Cardiac ventricle fibroblast (primary cell): ENCODE data around the genes CEACAM8 and PSG4.

GRCh38 chr19:41891697-41892061, 8.7 kb downstream of the ARHGEF1 start:
- RAMPAGE, long total RNA, result no peak

DNA sequence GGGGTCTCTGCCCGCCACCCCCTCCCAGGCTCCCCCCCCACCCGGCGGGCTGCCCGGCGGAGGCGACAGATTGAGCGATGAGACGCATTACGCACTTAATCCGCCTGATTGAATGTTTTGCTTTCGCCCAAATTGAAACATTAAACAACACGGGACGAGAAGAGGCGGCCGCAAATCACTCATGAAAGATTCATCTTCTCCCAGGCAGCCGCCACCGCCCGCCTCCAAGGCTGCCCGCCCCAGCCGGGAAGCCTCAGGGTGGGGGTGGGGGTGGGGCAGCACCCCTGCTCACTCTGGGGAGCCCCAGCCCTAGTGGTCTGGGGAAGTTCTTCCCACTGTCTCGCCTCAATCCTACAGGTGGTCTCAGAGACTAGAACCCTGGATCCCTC, 7.6 kb upstream of the ERFL start:
- RAMPAGE, long total RNA, result no peak

GRCh38 chr19:41958193-41959001, 724 bp downstream of the RABAC1 start:
- RAMPAGE, long total RNA, result no peak

GRCh38 chr19:41998953-41999458, 5.0 kb upstream of the ATP1A3 start:
- RAMPAGE, long total RNA, result no peak

GRCh38 chr19:42083415-42083948, 7.5 kb downstream of the ZNF574 start:
- RAMPAGE, long total RNA, result no peak

- RAMPAGE, long total RNA, result no peak
Observed at GRCh38 chr19:42098683-42099267, 22.8 kb downstream of the ZNF574 start.

DNA sequence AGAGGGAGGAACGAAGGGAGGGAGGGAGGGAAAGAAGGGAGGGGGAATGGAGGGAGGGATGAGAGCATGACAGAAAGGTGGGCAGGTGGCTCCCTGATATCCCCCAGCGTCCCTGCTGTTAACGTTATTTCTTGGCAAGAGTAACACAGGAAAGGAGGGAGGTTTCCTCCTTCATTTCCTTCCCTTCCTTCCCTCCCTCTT, 22.5 kb downstream of the DEDD2 start:
- RAMPAGE, long total RNA, result no peak

GRCh38 chr19:42208474-42208914, 9.0 kb downstream of the DEDD2 start:
- RAMPAGE, long total RNA, result no peak

DNA sequence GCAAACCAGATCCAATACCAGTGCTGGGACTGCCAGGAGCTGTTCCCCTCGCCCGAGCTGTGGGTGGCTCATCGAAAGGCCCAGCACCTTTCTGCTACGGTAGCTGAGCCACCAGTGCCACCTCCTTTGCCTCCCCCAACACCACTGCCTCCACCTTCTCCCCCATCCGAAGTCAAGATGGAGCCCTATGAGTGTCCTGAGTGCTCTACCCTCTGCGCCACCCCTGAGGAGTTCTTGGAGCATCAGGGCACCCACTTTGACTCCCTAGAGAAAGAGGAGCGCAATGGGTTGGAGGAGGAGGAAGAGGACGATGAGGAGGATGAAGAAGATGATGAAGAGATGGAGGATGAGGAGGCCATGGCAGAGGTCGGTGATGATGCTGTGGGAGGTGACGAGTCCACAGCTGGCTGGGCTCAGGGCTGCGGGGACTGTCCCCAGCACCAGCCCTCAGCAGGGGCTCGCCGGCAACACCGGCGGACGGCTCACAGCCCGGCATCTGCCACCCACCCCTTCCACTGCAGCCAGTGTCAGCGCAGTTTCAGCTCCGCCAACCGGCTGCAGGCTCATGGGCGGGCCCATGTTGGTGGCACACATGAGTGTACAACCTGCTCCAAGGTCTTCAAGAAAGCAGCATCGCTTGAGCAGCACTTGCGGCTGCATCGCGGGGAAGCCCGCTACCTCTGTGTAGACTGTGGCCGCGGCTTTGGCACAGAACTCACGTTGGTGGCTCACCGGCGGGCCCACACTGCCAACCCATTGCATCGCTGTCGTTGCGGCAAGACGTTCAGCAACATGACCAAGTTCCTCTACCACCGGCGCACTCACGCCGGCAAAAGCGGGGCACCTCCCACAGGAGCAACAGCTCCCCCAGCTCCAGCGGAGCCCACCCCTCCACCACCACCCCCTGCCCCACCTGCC, 5.0 kb downstream of the ZNF526 start:
- RAMPAGE, long total RNA, result no peak

DNA sequence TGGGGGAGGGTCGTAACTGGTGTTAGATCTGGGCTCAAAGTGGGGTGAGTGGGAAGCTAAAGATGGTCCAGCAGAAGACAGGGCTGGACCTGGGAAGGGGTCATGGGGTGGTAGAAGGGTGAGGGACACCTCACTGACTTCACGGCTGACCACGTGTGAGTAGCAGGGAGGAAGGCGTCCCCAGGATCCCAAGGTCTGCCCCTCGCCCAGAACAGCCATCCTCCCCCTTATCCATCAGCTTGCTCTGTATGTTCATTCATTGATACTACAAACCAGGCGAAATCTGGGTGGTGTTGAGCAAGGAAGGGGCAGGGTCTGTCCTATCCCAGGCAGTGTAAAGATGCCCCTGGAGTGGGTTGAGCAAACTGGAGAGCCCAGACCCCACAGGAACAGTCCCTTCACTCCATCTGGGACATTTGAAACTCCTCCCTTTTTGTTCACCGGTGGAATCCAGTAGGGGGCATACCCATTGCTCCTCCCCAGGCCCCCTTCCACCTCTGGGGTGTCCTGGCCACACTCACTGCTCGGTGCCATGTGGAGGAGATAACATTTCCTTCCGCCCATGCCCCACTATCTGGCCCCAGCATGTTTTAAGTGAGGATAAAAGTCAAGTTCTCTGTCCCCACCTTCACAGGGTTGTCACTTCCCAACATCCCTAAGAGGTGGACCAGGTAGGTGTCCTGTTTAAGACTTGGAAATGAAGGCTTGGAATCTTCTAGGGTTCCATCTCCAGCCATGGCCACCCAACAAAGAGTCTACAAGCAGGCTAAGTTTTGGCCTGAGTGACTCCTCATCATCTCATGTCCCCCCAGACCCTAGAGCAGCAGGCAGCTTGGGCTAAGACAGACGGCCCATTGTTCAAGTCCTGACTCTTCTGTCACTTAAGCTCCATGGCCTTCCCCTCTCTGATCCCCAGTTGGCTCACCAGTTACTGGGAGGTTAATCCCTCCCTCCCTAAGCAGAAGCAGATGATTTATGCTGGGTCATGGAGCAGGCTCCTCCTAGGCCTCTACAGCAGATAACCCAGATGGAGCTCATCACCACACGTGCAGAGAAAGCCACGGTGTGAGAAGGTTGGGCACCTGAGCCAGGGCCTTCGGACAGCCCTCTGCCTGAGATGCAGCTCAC, 9.2 kb downstream of the ZNF526 start:
- RAMPAGE, long total RNA, result no peak

DNA sequence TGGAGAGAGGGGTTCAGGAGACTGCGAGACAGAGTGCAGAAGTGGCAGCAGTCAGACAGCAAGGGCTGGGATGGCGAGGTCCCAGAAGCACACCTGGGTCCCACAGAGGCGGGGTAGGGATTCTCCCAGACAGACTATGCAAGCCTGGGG, 2.1 kb downstream of the ERF start:
- RAMPAGE, long total RNA, result no peak

GRCh38 chr19:42253207-42254239, 1.4 kb downstream of the ERF start:
- RAMPAGE, long total RNA, result no peak

DNA sequence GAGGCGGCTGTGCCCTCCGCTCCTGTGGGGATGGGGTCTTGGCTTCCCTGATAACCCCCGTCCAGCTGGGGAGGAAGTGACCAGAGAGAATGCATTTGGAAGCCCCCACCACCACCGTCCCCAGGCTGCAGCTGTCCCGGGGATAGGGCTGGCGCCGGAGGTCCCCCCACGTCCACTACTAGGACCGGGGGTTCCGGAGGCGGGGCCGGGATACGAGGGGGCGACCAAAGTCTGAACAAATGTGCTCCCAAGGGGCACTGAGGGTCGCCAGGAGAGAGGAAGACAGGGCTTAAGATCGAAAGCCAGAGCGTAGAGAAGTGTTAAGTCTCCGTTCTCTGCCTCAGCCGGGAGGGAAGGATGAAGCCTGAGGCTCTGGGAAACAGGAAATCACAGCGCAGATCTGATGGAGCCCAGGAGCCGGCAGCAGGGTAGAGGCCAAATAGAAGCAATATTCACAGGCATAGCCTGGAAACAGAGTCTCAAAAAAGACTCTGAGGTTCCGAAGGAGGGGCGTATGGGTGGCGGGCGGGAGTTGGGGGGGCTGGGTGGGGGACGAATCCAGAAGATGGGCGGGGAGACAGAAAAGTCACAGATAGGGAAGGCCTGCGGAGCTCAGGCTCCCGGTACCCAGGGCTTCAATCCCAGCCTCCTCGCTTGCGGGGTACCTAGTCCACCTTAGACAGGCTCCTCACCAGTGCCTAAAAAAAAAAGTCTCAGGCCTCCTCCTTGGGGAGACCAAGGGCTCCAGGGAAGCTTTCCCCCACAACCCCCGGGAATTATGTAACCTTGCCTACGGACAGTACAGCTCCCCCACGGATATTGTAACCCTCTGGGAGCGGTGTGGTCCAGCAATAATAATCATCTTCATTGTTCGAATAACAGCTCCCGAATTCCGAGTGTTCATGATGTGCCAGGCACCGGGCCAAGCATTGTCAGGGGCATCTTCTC, 1.1 kb upstream of the ERF start:
- RAMPAGE, long total RNA, result no peak

DNA sequence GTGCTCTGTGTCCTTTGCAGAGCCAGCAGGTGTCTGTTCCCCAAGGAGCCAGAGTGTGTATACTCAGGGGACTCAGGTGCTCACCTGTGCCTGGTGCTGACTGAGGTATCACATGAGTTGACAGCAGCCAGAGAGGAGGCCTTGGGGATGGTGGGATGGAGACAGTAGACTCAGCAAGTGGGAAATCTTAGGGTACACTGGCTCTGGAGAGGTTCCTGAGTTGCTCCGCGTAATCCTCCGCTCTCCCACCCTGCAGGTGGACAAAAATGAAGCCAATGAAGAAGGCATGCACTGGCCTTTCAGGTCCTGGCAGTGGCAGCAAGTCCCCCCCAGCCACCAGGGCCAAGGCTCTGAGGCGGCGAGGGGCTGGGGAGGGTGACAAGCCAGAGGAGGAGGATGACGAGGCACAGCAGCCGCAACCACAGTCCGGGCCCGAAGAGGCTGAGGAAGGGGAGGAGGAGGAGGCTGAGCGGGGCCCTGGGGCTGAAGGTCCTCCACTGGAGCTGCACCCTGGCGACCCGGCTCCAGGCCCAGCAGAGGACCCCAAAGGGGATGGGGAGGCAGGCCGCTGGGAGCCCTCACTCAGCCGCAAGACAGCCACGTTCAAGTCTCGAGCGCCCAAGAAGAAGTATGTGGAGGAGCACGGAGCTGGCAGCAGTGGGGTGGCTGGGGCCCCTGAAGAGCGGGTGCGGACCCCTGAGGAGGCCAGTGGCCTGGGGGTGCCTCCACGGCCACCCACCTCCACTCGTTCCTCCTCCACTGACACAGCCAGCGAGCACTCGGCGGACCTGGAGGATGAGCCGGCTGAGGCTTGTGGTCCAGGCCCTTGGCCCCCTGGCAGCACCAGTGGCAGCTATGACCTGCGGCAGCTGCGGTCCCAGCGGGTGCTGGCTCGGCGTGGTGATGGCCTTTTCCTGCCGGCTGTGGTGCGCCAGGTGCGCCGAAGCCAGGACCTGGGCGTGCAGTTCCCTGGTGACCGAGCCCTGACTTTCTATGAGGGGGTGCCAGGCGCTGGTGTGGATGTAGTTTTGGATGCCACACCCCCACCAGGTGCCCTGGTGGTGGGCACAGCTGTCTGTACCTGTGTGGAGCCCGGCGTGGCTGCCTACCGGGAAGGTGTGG, 2.8 kb downstream of the CIC start:
- RAMPAGE, long total RNA, result no peak

GRCh38 chr19:42281704-42282395, 12.8 kb downstream of the CIC start:
- RAMPAGE, long total RNA, result no peak

DNA sequence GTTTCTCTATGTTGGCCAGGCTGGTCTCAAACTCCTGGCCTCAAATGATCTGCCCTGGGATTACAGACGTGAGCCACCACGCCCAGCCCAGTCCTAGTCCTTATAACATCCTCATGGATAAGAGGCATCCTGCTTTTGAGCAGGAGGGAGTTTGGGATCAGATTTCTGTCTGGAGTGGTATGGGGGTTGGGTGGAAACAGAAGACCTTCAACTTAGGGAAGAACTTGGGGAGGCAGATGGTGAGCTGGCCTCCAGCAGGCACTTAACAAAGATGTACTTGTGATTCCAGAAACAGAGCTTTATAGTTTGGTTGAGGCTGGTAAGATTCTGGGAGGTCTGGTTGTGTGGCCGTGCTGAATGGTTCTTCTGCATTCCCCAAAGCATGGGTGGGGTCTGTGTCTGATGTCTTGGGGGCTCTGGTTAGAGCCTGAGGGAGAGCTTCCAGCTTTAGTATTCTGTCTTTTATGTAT, 4.7 kb downstream of the MEGF8 start:
- RAMPAGE, long total RNA, result no peak

- RAMPAGE, long total RNA, result no peak
Observed at GRCh38 chr19:42468198-42468776, 25.5 kb upstream of the CXCL17 start.

DNA sequence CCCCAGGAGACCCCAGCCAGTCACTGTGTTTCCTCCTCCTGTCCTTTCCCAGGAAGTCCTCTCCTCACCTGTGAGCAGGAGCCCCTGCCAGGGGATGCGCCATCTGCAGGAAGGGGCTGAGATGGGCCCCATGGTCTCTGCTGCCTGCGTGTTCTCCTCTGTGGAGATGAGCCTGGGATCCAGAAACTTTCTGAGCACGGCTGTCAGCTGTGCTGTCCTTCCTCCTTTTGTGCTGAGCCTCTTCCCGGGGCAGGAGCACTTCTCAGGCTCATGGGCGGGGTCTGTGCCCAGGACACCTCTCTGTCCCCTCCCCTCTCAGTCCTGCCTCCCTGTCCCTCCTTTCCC, at the start of gene CEACAM8:
TSS of gene CEACAM8 (minus strand) at position 228 of the 345 bp plus-strand sequence.
- RAMPAGE, long total RNA, result no peak

DNA sequence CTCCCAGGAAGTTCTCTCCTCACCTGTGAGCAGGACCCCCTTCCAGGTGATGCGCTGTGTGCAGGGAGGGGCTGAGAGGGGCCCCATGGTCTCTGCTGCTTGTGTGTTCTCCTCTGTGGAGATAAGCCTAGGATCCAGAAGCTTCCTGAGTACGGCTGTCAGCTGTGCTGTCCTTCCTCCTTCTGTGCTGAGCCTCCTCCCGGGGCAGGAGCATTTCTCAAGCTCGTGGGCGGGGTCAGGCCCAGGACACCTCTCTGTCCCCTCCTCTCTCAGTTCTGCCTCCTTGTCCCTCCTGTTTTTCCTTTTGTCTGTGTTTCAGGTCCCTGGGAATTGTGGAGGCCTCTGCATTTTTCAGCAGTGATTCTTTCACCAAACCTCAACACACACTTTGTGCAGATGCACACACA, at the start of gene PSG4:
TSS of gene PSG4 (minus strand) at position 189 of the 407 bp plus-strand sequence.
- RAMPAGE, long total RNA, result no peak

DNA sequence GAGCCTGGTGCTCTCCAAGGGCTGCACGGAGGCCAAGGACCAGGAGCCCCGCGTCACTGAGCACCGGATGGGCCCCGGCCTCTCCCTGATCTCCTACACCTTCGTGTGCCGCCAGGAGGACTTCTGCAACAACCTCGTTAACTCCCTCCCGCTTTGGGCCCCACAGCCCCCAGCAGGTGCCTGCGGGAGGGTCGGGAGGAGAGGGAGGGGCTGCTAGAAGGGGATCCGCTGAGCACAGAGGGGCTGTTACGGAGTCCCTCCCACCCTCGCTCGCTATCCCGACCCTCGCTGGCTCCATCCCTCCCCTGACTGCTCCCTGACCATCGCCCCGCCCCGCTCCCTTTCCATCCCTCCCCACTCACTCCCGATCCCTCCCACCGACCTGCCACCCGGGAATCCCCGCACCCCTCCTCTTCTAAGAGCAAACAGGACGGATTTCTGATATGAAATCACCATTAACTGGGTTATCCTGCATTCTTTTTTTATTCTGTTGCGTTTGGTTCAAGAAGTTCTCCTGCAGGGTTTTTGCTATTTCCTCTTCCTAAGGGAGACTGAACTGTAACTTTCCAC, 816 bp downstream of the CD177 start:
- RAMPAGE, long total RNA, result no peak